Measurements from ENCODE around the gene MME.

- PRO-cap: no peak
These were observed 69.1 kb downstream of the DHX36 start for GRCh38 chr3:154255180-154255578.

- PRO-cap: bidirectional peak, plus-strand start at chr3:155079870, minus-strand start at chr3:155079900
These were observed at the start of gene MME for GRCh38 chr3:155079408-155080686. TSS of gene MME (plus strand) at chr3:155080319.

- PRO-cap: no peak
These were observed 731 bp downstream of the MME start for GRCh38 chr3:155080697-155081403.

- PRO-cap: no peak
These were observed 31.1 kb downstream of the MME start for GRCh38 chr3:155111031-155111834.

DNA sequence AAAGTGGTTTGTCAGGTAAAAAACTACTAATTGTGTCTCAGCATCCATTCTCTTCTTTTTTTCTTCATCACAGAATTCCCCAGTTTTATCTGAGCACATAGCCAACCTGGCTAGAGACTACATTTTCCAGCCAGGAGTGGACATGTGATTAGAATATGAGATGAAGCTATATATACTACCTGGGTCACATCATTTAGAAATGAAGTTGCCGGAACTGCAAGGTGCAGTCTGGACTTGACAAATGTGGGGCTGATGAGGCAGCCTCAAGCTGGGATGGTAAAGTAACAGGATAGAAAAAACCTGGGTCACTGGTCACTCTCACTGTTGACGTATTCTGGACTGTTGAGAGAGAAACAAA lies 99.6 kb downstream of the STRIT1 start:
- PRO-cap: no peak

DNA sequence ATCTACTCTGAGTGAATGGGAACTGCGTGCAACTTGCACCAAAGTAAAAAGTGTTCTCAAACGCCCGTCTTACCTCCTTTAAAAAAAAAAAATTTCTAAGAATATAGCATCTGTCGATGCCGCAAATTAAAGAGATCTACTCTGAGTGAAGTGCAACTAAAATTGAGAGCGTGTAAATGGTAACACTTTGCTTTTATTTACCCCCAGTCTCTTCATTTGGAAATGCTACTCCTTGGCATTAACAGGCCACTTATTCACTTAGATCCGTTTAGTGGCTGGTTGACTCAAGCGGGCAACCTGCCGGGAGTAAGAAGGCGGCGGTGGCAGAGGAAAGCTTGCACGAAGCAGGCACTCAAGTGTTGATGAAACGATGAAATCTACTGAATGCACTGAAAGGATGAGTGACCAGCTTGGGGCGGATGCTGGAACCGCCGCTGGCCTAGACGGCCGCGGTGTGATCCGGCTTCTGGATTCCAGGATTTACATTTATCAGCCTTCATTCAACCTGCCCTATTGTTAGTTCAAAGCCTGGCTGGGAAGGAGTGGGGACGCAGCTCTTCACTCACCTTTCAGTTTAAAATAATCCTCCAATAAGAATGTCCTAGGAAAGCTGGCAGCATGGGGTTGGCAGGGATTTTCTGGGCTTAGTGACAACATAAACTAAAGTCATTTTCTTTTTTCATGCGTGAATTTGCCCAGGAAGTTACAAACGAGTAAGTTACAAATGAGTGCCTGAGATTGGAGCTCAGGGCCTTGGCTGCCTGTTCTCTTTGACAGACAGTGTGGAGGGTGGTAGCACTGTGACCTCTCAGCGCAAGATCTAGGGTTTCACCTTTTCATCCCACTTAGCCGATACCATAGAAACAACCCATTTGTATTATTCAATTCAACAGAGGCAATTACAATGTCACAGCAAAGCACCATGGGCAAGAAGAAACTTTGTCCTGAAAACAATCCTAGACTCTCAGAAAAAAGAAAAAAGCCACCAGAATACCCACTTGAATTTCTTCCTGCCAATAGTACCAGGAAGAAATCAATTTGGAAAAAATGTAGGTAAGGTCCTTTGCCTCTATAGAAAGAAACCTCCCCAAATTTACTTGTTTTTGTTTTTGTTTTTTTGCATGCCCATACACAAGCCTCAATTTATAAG lies 1.1 kb upstream of the PLCH1 start:
- PRO-cap: no peak

- PRO-cap: no peak
These were observed 42.3 kb downstream of the GMPS start for GRCh38 chr3:155912801-155913104.

GRCh38 chr3:156290726-156291588 lies 170.6 kb downstream of the KCNAB1 start:
- PRO-cap: no peak

DNA sequence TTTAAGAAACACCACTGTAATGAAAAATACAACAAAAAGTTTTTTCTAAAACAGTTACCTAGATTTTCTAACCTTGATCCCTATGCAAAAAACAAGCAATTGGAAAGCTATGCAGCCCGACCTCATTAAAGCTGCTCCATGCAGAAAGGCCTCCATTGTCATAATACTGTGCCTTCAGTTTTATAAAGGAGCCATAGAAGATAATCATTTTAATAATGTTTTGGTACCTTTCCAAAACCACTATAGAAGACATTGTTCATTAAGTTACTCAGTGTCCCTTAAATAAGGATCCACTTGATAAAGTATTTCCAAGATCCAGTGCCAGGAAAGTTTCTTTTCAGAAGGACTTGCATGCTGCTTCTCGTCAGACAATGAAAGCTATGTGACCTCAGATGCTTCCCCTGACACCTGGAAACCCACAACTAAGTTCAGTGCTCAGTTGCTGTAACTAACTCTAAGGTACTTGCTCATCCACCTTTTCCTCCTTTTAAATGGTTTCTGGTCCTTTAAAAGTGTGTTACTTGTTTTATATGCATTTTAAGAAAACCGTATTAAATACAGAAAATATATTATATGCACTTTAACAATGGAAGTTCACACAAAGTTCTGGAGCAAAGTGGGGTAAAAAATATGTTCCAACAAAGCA lies 7.3 kb downstream of the SSR3 start:
- PRO-cap: bidirectional peak, plus-strand start at position 434 of the sequence, minus-strand start at position 165 of the sequence

GRCh38 chr3:156555526-156555839 lies 566 bp upstream of the SSR3 start:
- PRO-cap: no peak

- PRO-cap: no peak
These were observed 9.0 kb upstream of the TIPARP start for GRCh38 chr3:156665411-156665800.

- PRO-cap: no peak
These were observed 208 bp downstream of the TIPARP start for GRCh38 chr3:156674735-156674861.

DNA sequence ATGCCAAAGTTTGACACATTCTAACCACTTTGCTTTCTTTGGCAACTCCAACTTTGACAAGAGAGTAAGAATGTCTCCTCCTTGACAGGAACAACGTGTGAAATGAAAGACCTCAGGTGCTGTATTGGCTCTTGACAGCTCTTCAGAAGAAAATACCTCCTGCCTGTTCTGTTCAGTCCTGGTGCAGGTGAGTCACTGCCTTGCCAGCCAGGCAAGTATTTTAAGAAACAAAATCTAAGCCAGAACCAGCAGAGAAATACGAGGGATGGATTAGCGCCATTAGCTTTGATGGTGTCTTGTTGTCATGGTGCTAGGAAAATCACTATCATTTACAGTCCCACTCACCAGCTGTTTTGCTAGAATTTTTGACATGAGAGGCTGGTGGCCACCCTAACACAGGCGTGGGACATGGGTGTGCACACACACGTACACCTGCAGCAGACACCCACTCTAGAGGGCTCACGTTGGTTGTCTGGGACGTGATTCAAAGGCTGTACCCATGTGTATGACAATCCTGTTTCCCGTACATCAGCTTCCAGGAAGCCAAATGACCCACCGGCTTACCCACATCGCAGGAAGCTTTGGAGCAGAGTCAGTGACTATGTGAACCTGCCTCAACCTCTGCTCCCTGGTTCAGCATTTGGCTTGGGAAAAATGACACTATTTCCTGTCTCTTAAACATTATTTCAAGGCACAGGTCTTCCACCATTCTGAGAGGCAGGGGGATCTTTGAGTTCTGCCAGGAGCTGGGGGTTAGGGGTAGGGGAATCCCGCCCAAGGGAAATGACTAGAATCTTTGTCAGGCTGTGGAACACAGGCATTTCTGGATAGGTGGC lies 60.3 kb downstream of the CCNL1 start:
- PRO-cap: no peak

DNA sequence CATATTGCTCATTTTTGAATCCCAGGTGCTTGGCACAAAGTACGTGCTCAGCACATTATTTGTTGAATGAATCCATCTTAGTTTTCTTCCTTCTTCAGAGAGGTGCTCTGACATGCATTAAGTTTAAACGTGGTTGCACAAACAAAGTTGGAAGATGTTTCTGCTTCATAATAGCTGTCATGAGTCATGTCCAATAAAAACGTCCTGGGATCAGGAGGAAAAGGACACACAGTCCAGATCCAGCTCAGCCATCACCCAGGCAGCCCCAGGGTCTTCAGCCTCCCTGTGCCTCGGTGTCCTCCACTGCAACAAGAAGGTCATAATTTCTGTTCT lies 55.5 kb downstream of the CCNL1 start:
- PRO-cap: no peak

DNA sequence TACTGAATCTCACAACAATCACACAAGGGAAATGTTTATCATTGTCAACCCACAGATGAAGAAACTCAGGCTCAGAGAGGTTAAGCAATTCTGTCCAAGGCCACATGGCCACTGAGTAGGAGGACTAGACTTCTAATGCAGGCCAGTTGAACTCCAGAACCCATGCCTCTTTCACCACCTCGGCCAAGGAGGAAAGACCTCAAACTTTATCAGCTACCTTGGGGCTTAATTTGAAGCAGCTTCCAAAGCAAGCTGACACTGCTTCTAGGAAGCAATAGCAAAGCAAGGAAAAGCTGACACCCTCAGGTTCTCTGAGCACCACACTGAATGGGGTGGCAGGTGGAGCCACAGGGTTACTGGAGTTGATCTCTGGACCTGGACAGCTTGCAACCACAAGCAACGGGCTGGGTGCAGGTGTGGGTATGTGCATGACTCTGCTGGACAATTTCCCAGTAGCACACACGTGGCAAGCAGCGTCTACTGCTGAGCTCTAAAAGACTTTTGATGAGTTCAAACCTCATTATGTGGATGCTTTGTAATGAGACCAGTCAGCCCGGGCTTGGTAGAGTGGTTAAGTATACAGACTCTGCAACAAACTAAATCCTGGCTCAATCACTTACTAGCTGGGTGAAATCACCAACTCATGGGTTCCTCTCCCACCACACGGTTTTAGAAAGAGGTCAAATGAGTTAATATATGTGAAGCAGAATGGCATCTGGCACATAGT lies 23.1 kb downstream of the CCNL1 start:
- PRO-cap: no peak

DNA sequence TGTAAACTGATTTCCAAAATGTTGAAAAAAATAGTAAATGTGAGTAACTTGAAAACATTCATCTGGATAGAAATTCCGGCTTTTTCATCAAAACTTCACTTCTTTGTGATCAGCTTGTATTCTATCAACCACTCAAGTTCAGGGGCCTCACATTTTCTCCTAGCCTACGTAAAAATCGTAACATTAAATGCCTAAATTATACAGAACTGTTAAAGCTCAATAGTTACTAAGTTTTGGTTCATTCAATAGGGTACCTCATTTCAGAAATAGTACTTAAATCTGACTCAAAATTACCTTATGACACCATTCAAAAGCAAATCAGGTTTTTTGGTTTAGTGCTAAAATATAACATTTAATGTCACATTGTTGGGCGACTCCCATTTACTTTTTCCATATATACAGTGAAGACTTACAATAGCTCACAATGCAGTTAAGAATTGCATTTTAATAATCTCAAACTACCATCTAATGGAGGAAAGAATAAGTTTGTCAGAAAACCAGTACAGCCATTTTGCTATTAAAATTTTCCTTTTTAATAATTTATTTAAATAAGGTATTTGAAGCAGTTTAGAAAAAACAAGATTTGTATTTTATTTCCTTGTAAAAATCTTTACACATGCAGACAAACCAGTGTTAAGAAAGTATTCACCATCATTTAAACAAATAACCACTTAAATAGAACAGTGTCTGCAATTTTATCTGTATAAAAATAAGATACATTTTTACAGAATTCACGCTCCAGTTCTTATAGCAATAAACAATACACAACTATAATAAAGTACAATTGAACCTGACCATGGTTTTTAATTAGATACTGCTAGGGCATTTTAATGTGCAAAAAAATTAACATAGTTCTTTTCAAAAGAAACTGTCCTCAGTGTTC lies 12.5 kb downstream of the CCNL1 start:
- PRO-cap: no peak

DNA sequence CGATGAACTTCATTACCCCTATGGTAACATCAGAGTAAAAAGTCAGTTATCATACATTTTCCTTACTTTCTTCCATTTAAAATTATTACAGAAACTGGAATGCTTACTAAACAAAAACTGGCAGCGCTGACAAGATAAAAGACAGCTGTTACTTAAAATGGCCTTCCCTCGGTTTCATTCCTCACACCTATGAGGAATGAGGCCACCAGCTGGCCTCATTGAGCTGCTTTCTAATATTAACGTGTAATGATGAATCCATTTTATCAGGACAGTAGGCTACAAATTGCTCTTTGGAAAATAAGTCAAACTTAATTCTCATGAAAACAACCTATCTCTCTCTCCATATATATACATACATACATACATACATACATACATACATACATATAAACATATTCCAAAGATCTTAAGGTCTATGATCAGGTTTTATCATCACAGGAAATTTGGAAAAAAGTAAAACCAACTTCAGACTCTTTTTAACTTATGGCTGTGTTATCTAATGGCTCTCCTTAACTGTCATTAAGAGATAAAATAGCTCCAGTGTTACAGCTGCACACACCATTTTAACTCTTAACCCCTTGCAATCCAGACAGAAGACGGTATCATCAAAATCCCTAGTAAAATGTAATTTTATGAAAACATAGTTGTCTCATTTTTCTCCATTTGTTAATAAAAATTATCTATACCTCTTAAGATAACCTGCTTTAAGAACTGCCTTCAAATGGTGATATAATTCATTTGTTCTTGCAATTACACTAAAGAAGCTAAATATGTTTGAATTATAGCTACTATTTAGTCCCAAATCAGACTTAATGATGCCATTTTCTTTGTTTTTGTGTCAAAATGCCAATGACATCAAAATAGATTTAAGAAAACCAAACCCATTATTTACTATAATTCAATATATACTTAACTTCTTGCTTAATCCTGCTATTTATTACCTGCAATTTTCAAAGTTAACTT lies 5.1 kb downstream of the CCNL1 start:
- PRO-cap: no peak

DNA sequence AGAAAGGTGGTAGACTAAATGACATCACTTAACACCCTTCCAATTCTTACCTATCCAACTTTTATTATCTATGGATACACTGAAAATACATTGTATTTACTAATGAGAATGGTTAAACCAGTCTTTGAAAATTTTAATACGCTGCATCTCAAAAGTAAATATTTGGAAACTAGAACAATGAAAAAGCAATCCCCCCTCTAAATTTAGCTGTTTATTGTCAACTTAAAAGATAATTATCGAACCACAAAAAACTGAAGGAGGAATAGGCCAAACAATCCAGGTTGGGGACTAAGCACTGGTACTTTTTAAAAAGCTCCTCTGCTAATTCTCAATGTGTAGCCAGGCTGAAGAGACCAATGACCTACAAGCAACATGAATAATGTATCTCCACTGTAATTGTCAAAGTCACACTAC lies 3.6 kb downstream of the CCNL1 start:
- PRO-cap: no peak

DNA sequence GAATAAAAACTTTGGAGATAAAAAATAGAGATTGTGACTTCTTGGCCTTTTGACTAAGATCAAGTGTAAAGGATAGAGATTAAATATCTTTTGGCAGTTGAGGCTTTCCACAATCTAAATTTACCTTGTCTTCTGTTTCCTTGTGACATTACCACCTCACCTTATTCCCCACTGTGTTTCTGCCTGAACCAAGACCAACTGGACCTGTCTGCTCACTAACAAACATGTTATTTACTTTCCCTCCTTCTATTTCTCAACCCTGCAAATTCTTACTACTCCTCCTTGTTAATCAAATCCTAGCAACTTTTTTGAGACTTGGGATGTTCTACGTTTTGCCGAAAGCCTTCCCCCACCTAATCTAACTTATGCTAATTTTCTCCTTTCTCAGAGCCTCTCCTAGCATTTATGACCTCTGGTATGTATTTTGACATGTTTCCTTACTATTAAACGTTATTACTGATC lies 7.4 kb upstream of the CCNL1 start:
- PRO-cap: no peak

GRCh38 chr3:157170763-157171388 lies 10.9 kb upstream of the CCNL1 start:
- PRO-cap: no peak

All from left ventricle myocardium (tissue), 1 donor.